Upper lobe of left lung (tissue), 5 donors: ENCODE measurements around the gene SCUBE3.

DNA sequence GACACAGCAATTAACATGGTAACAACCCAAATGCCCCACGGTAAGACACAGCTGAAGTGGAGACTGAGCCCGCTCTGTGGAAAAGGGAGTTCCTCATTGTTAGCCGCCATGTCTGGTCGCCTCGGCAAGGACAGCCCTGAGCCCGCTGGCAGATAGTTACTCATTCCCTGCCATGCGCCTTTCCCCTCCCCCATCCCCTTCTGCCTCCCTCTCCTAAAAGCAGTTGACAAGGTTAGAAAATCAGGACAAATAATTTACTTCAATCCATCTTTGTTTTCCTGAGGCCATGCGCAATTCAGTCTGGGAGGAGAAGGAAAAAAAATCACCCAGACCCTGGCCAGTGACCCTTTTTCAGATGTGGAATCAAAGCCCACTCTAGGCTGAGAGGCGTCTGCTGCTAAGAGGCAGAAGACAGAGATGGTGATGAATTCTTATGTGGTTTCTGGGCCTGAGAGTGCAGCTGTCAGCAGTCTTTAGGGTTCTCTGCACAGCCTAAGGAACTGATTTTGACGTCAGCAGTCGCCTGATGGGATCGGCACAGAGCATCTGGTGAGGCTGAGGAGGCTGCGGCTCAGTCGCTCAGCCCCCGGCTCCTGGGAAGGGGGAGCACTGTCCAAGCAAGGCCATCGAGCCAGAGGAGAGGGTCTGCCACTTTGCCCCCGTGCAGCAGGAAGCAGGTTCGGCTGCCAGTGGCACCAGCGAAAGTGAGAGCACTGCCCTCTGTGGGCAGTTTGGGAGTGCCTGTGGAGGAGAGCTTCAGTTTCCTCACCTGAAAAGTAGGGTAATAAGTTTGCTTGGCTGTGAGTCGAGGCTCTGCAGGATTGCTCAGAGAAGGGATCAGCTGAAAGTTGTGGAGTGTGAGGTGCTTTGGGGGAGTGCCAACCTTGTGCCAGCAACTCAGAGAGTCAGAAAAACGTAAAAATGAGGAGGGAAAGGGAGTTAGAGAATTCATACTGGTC is 92.6 kb downstream of the TCP11 start:
- PRO-cap, 2 experiments: no peak in any of the 2 experiments
- RAMPAGE, long total RNA, 4 experiments: no peak in any of the 4 experiments

DNA sequence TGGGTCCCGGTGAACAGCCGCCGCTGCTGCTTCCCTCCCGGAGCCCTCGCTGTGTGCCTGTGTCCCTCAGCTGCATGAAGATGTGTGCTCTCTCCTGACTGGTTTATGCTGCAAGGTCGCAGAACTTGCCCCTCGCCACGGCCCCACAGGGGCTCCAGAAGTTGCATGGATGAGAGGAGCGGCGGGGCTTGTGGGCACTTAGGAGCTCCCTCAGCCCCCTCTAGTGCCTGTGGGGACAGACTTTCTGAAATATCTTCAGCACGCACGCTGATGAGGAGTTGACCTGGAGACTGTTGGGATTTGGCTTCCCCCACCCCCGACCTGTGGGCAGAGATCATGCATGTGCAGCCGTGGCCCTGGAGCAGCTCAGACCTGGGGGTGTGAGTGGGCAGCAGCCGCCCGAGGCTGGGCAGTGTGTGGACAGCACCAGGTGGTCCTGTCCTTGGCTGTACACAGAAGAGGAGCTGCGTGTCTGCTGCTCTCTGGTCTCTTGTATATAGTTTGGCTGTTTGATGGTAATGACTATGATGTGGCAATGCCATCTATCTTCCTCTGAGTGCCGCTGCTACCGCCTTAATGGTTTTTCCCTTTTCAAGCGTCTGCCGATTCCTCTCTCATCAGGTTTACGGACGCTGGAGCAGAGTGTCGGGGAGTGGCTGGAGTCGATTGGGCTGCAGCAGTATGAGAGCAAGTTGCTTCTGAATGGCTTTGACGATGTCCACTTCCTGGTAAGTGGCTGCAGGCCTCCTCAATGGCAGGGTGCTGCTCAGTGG is 81.4 kb downstream of the TCP11 start:
- PRO-cap, 2 experiments: no peak in any of the 2 experiments
- RAMPAGE, long total RNA, 4 experiments: no peak in any of the 4 experiments

- PRO-cap, 2 experiments: no peak in any of the 2 experiments
- RAMPAGE, long total RNA, 4 experiments: no peak in any of the 4 experiments
Measured at GRCh38 chr6:35166519-35166871, 25.4 kb upstream of the TCP11 start.

- PRO-cap, 2 experiments: no peak in any of the 2 experiments
- RAMPAGE, long total RNA, 4 experiments: no peak in any of the 4 experiments
Measured at GRCh38 chr6:35181302-35182178, 32.2 kb upstream of the SCUBE3 start.

DNA sequence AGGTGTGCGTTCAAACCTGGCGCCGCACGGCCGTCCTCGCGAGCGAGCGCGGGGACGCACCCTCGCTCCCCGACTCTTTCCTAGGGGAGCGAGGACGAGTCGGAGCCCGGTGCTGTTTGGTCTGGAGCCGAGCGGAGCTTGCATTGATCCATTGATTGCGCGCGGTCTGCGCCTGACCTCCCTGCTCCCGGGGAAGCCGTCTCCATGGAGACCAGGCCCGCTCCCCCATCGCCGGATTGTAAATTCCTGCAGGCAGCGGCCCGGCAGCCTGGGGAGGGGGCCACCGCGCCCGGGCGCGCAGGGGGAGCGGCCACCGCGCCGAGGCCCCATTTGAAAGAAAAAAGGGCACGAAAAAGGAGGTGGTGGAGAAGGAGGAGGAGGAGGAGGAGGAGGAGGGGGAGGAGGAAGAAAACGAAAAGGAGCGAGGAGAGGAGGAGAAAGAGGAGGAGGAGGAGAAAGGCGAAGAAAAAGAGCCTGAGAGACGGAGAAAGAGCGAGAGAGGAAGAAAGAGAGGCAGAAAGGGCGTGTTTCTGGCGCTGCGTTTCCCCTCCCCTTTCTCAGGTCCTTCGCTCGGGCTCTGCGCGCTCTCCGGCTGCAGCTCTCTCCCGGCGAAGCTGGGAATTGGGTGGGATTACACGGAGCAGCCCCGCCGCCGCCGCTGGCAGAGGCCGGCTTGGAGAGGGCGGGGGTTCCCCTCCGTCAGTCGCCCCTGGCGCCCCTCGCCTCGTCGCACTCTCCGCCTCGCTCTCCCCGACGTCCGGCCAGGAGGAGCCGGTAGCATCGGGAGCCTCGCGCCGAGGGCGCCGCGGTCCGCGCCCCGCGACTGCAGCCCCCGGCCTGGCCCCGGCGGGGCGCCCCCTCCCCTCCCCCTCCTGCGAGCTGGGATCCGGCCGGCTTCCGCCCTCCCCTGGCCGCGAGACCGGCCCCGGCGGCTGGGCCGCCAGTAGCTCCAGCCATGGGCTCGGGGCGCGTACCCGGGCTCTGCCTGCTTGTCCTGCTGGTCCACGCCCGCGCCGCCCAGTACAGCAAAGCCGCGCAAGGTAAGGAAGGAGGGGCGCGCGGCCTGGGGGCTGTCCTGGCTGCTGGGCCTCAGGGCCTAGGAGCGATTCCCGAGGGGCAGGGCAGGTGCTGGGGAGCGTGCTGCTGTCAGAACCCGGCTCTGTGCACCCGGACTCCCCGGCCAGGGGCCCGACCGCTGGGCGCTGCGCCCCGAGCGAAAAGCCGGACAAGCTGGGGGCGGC is at the start of gene SCUBE3:
Gene SCUBE3, plus strand, starts transcription at position 493 of the 1,241 bp plus-strand sequence.
- PRO-cap, 2 experiments: no peak in any of the 2 experiments
- RAMPAGE, long total RNA, 4 experiments: start-site peak on the minus strand in 1 of 4 experiments, centred at position 177 of the sequence, 7 reads per replicate

DNA sequence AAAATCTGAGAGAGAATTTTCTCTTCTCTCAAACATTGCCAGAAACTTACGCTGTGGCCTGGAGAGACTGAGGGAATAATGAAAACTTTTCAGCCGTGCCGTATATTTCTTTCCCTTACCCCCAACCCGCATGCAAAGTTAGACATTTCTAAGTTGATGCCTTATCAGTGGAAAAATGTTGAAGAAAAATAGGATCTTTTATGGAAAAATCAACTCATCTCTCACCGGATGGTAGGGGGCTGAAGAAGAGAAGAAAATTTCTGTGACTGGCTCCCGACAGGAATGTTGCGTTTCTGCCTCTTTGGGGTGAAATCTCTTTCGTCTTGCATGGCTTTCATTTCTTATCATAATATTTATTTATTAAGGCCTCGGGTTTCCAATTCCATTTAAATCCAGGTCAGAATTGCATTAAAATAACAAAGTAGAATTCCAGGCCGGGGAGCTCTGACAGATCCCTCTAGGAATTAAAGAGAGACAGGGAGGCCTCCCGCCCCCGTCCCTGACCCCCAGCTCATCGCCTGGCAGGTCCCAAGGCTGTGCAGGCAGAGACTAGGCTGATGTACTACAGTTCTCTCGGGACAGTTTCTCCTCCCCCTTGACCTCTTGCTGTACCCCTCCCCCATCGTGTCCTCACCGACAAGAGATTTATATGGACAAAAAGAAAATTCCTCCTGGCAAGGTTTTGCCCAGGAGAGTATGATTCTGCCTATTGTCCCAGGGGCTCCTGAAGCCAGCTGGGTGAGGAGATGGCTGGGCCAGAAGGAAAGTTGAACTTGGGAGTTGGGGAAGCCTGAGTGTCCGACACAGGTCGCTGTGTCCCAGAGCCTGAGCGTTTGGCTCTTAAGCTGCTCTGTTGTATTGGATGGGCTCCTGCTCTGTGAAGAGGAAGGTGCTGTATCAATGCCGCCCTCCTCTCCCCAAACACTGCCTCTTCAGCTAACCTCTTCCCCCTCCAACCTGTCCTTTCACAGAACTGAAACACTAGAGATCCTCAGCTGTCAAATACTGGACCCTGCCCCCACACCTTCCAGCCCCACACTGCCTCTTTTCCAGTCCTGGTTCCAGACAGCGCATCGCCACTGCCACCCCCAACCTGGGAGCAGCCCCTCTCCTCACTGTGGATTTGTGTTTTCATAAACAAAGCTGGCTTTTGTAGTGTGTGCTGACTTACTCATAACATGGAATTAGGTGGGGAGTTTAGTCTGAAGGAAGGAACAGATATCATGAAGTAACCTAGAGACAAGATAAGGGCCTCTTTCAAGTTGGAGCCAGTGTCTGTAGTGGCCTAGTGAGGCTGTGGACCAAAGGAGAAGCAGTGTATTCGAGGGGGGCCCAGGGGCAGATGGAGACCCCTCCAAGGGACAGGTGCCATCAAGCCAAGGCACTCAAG is 1.6 kb downstream of the SCUBE3 start:
- PRO-cap, 2 experiments: no peak in any of the 2 experiments
- RAMPAGE, long total RNA, 4 experiments: no peak in any of the 4 experiments

- PRO-cap, 2 experiments: no peak in any of the 2 experiments
- RAMPAGE, long total RNA, 4 experiments: no peak in any of the 4 experiments
Measured at GRCh38 chr6:35298015-35298534, 457 bp downstream of the DEF6 start.

- PRO-cap, 2 experiments: peak in 2 of 2 experiments; most common plus-strand start chr6:35303096 (in 2); most common minus-strand start chr6:35302961 (in 1)
- RAMPAGE, long total RNA, 4 experiments: no peak in any of the 4 experiments
Measured at GRCh38 chr6:35302348-35303241, 5.0 kb downstream of the DEF6 start.

DNA sequence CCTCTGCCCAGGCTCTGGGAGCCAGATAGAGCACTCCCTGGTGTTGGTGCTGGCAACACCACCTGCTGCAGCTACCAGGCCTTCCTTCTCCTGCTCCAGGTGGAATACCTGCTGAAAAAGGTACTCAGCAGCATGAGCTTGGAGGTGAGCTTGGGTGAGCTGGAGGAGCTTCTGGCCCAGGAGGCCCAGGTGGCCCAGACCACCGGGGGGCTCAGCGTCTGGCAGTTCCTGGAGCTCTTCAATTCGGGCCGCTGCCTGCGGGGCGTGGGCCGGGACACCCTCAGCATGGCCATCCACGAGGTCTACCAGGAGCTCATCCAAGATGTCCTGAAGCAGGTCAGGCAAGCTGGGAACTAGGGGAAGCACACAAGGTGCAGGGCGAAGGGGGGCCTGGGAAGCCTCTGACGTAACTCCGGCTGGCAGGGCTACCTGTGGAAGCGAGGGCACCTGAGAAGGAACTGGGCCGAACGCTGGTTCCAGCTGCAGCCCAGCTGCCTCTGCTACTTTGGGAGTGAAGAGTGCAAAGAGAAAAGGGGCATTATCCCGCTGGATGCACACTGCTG is 14.7 kb downstream of the DEF6 start:
- PRO-cap, 2 experiments: no peak in any of the 2 experiments
- RAMPAGE, long total RNA, 4 experiments: no peak in any of the 4 experiments

GRCh38 chr6:35358748-35359326 is 16.5 kb downstream of the PPARD start:
- PRO-cap, 2 experiments: no peak in any of the 2 experiments
- RAMPAGE, long total RNA, 4 experiments: no peak in any of the 4 experiments

GRCh38 chr6:35401447-35401927 is 50.7 kb upstream of the FANCE start:
- PRO-cap, 2 experiments: no peak in any of the 2 experiments
- RAMPAGE, long total RNA, 4 experiments: no peak in any of the 4 experiments

DNA sequence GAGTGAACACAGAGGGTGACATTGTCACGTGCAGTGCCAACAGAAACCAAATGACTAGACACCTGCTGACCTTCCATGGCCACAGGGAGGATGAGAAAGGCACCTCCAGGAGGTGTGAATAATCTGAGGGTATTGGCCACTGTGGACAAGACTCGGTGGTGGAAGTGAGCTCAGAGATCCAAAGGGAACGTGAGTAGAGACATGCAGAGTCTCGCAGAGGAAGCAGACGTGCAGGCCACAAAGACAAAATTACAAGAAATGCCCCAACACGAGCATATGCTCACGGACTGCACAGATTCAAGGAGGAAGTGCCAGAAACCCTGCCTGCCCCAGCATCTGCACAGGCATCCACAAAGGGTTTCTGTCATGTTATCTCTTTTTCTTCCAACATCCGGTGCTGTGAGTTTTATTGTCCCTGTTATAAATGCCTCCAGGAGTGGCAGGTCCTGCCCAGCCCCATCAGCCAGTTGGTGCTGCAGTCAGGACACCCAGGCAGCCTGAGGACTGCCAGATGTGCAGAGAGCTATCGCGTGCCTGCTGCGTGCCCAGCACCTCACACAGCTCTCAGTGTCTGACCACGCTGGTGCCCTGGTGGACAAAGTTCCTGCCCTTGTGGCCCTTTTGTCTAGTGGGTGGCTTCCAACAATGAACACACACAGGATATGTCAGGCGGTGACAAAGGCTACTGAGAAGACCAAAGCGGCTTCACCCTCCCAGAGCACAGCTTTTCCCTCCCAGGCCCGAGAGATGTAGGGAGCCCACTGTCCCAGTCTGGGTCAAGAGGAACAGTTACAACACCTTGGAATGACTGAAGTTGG is 34.0 kb upstream of the FANCE start:
- PRO-cap, 2 experiments: no peak in any of the 2 experiments
- RAMPAGE, long total RNA, 4 experiments: no peak in any of the 4 experiments

- PRO-cap, 2 experiments: no peak in any of the 2 experiments
- RAMPAGE, long total RNA, 4 experiments: no peak in any of the 4 experiments
Measured at GRCh38 chr6:35427349-35427862, 24.7 kb upstream of the FANCE start.

DNA sequence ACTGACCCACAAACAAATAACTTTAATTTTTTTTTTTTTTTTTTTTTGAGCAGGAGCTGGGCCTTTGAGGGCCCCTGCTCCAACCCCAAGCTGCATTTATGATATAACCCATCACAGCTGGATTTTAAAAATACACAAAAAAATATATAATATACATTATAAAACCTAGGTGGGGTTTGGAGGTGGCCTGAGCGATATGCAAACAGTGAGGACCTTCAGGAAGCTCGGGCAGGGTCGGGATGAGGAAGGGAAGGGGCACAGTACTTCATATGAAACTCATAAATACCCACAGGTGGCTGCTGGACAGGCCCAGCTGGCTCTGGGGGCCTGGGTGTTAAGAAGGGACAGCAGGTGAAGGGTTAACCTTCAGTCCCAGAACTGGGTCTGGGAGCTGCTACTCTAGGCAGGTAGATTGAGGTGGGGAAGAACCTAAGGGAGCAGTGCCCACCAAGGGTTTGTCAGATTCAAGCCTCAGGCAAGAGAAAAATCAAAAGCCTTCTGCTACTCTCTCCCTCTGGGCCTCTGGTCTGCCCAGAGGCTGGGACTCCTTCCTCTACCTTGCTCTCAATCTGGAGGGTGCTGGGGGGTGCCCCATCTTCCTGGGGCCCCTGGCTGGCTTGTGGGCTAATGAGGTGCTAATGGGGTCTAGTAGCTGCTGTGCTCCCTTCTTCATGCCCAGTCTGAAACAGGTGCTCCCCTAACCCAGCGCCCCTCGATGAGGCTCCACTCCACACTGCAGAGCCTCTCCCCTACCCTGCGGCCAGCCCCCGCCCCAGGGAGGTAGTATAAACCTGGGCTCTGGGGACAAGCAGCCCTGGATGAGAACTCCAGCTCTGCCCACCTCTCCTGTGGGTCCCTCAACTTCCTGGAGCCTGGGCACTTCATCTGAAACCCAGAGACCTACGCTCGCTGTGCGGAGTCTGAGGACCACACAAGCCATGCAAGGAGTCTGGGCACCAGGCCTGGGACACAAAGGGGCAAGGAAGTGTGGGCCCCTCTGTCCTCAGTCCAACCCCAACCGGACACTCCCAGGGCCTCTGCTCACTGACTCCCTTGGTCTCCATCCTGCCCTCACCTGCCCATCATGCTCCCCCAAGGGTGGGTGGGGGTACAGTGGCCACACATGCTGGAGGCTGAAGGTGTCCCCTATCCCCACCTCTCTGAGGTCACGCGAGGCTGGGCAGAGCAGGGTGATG is 5.8 kb downstream of the RPL10A start:
- PRO-cap, 2 experiments: no peak in any of the 2 experiments
- RAMPAGE, long total RNA, 4 experiments: start-site peak on the minus strand in 1 of 4 experiments, centred at positions 639 to 925 of the sequence, 26 to 29 reads per replicate

DNA sequence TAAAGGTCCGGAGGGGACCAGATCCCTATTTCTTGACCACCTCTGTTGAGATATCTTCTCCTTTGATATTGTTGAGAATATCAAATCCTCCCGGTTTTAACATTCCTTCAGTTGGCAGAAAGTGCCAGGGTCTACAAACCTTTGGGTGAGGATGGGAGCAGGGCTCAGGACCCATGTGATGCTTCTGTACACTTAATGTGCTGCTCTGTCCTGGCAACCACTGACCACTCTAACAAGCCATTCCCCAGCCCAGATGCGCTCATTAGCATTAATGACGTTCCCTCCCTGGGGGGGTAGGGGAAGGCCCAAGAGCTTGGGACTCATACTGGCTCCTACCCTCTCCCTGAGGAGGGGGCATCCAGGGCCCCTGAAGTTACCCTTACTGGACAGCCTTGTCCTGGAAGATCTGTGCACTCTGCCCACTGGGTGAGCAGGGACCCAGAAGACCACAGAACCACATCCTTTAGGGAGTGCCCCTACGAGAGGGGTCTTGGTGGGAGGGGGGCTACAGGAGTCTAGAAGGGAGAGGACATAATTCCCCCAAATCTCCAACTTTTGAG is 1.7 kb downstream of the TEAD3 start:
- PRO-cap, 2 experiments: no peak in any of the 2 experiments
- RAMPAGE, long total RNA, 4 experiments: no peak in any of the 4 experiments

GRCh38 chr6:35543354-35543930 is 30.7 kb upstream of the TULP1 start:
- PRO-cap, 2 experiments: no peak in any of the 2 experiments
- RAMPAGE, long total RNA, 4 experiments: start-site peak on the plus strand in 2 of 4 experiments, at chr6:35543644-35543651 at its widest, 34 to 84 reads per replicate

DNA sequence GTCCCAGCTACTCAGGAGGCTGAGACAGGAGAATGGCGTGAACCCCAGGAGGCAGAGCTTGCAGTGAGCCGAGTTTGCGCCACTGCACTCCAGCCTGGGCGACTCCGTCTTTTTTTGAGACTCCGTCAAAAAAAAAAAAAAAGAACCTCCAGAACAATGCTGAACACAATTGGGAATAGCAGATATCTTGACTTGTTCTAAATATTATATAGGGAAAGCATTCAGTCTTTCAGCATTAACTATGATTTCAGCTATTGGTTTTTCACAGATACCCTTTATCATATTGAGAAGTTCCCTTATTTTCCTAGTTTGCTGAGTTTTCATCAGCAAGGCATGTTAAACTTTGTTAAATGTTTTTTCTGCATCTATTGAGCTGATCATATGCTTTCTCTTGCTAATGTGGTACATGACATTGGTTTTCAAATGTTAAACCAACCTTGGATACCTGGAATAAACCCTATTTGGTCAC is 30.4 kb downstream of the FKBP5 start:
- PRO-cap, 2 experiments: no peak in any of the 2 experiments
- RAMPAGE, long total RNA, 4 experiments: no peak in any of the 4 experiments

DNA sequence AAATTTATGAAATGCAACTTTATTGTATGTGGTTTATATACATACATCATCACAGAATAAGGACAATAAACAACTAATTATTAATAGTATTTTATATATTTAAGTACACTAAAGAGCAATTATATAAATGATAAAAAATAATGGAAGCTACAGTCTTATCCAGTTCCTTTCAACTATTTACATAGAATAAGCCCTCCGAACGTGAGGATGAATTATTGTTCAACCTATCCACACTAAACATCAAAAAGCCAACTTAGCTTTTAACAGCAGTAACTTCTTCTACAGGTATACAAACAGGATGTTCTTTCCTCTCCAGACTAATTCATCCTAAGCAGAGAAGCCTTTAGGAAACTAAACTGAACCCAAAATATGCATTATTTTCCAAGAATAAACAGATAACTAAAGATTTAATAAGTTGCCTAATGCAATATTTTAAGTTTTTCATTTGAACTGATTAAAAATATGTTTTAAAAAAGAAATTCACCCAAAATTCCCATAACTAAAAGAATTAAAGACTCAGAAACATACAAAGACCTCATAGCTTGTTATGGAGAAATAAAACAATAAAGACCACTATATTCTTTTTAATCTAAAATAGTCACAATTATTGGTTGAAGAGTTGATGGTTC is 2.2 kb downstream of the FKBP5 start:
- PRO-cap, 2 experiments: no peak in any of the 2 experiments
- RAMPAGE, long total RNA, 4 experiments: no peak in any of the 4 experiments

GRCh38 chr6:35718879-35719194 is 18.0 kb upstream of the ARMC12 start:
- PRO-cap, 2 experiments: no peak in any of the 2 experiments
- RAMPAGE, long total RNA, 4 experiments: no peak in any of the 4 experiments

DNA sequence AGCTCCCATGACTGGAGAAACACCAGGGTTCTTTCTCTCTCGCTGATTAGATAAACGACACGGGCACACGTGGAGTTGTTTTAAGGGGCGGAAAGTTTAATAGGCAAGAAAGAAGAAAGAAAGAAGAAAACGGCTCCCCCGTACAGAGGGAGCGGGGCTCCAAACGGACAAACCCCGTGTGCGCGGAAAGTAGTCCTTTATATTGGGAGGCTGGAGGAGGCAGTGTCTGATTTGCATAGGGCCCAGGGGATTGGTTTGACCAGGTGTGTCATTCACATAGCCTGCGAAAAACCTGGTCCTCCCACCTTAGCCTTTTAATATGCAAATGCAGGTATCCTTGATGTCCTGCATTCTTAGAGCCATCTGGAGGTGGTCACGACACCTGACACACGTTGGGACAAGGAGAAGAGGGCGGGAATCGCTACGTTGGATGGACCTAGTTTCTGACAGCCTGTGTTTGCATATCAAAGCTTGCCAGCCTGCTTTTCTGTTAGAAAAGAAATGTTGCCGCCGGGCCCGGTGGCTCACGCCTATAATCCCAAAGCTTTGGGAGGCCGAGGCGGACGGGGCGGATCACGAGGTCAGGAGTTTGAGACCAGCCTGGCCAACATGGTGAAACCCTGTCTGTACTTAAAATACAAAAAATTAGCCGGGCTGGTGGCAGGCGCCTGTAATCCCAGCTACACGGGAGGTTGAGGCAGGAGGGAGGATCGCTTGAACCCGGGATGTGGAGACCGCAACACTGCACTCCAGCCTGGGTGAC is 11.9 kb upstream of the CLPSL2 start:
- PRO-cap, 2 experiments: no peak in any of the 2 experiments
- RAMPAGE, long total RNA, 4 experiments: no peak in any of the 4 experiments